AG09309 (cell line): ENCODE measurements around the gene PDLIM1.

- RRBS = no CpG with 5 or more reads among the region's 3 CpGs
Measured at GRCh38 chr10:93478882-93479142, 3.3 kb downstream of the MYOF start.

DNA sequence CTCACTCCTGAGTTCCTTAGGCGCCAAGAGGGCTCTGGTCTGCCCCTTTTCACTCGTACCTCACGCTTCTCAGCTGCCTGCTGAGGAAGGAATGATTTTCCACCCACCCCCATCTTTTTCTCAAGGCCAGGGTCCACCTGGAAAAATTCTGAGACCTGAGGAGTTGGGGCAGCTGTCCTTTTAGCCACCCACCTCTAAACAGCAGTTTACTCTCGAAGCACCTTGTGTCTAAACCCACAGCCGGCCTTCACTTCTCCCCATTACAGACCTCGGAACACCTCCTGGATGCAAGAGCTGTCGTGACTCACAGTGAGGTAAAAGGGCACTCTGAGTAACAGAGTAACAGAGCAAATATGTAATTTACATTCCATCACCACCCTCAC is 12.4 kb downstream of the FFAR4 start:
- RRBS = no CpG with 5 or more reads among the region's 7 CpGs

- RRBS = no CpG with 5 or more reads among the region's 8 CpGs
Measured at GRCh38 chr10:93702001-93702287, 448 bp downstream of the FRA10AC1 start.

DNA sequence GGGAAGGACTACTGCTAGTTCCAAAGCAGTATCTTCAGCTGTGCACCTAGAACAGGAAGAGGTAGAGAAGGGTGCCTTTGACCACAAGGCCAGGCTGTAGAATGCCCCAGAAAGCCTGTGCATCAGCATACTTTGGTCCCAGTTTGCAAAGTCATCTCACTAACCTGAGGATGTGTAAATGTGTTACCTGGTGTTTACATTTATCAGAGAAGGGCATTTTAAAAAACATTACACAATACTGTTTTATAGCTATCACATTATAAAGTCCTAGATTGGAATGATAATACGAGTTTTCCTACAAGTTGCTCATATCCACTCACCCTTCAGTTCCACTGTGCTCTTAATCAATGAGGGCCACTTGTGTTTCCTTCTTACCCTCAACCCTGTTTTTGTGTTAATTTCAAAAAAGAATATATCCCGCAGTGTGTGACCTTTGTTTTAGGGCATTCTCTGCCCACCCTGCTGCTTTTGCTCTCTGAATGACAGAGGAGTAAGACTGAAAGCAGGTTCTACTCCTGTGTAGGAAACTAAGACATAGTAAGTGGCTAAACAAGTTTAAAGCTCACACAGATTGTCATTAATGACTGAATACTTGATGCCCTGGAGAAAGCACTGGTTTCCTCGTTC is 3.5 kb downstream of the SLC35G1 start:
- RRBS = no CpG with 5 or more reads among the region's 3 CpGs

DNA sequence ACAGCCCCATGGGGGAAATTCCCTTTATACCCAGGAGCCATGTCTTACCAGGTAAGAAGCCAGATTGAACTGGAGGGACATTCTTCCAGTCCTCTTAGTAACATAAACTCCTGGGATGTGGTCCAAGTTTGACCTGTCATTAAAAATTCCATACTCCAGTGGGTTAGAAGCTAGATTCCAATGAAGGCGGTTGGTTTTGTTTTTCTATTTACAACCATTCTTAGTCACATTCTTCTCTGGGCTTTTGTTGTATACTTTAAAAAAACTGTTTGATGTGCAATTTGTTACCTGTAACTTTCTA is 1.9 kb downstream of the PLCE1 start:
- RRBS = no CpG with 5 or more reads among the region's 1 CpG

DNA sequence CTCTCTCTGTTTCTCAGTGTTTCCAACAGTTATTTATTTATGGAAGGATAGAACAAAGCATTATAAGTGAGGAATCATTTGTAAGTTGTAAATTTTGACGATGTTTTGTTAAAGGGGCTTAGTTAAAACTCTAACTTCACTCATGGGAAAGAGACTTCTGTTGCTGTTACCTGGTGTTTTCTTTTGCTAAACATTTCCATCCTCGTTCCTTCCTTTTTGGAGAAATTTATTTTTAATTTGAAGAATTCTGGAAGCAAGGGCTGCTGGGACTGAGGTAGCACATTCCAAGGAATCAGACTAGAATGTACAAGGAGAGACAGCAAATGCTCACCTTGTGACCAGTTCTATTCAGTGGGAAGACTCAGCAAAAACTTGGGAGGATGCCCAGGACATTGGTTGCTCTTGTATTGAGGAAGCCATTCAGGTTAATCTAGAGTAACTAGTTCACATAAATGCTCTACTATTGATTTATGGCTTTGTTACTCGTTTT is 11.2 kb downstream of the PLCE1 start:
- RRBS = no CpG with 5 or more reads among the region's 3 CpGs

GRCh38 chr10:95287231-95288064 is 3.4 kb downstream of the PDLIM1 start:
- RRBS = no CpG with 5 or more reads among the region's 7 CpGs

DNA sequence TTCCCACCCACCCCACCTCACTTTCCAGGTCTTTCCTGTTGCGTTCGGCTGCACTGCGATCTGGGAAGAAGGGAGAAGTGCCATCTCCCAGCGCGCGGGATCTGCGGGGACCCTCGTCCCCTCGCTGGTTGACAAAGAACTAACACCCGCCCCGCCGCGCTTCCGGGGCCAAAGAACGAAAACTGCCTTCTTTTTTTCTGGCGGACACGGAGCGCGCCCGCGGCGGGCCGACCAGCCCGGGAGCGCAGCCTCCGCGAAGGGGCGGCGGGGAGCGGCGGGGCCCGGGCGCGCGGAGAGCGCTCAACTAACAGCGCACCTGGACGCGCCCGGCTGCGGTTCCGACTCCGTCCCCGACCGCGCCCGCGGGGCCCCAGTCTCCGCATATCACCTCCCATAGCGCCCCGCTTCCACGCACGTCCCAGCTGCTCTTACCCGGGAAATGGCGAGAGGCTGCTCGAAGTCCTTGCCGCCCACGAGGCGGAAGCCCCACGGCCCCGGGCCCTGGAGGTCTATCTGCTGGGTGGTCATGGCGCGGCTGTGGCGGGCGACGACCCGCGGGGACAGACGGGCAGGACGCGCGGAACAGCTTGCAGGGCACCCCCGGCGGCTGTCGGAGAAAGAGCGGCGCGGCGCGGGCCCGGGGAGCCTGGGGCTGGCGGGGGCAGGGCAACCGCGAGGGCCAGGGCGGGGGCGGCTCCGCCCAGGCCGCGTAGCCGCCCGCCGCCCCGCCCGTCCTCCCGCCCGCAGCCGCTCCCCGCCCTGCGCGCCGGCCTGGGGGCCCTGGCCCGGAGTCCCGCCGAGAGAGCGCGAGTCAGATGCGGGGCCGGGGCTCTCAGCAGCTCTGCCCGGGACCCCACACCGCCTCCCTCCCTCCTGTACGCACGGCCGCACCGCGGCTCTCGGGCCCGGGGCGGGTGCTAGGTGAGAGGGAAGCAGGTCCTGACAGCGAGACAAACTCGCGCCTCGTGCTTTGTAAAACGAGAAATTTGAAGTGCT is at the start of gene PDLIM1:
Gene PDLIM1, minus strand, starts transcription at position 616 of the 996 bp plus-strand sequence.
- RRBS = 2% methylated on average over 71 of the region's 123 CpGs

DNA sequence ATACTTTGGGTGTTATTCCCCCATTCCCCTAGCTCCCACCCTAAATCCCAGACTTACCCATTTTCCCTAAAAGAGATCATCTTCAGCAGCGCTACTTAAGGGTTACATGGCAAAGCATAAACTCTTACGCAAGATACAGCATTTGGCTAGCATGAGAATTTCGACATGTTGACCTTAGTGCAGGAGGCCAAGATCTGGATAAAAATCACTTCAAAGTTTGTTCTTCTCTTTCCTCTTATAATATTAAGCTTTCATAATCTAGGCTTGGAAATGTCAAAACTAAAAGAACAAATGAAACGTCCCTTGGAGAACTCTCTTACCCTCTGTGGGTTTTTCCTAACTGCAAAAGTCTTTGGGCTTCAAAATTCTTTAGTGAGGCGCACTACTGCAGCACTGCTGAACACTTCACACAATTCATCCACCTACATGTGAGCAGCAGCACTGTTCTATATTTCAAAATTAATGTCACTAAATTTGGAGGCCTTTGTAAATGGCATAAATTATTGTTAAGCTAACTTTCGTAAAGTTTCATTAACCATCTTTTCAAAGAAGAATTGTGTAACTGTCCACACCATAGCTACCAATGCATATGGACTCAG is 59.6 kb upstream of the PDLIM1 start:
- RRBS = no CpG with 5 or more reads among the region's 6 CpGs

- RRBS = no CpG with 5 or more reads among the region's 6 CpGs
Measured at GRCh38 chr10:95357446-95357823, 66.6 kb upstream of the PDLIM1 start.

GRCh38 chr10:95388559-95388924 is 97.7 kb upstream of the PDLIM1 start:
- RRBS = no CpG with 5 or more reads among the region's 1 CpG

GRCh38 chr10:95443568-95444083 is 117.5 kb downstream of the SORBS1 start:
- RRBS = no CpG with 5 or more reads among the region's 3 CpGs

DNA sequence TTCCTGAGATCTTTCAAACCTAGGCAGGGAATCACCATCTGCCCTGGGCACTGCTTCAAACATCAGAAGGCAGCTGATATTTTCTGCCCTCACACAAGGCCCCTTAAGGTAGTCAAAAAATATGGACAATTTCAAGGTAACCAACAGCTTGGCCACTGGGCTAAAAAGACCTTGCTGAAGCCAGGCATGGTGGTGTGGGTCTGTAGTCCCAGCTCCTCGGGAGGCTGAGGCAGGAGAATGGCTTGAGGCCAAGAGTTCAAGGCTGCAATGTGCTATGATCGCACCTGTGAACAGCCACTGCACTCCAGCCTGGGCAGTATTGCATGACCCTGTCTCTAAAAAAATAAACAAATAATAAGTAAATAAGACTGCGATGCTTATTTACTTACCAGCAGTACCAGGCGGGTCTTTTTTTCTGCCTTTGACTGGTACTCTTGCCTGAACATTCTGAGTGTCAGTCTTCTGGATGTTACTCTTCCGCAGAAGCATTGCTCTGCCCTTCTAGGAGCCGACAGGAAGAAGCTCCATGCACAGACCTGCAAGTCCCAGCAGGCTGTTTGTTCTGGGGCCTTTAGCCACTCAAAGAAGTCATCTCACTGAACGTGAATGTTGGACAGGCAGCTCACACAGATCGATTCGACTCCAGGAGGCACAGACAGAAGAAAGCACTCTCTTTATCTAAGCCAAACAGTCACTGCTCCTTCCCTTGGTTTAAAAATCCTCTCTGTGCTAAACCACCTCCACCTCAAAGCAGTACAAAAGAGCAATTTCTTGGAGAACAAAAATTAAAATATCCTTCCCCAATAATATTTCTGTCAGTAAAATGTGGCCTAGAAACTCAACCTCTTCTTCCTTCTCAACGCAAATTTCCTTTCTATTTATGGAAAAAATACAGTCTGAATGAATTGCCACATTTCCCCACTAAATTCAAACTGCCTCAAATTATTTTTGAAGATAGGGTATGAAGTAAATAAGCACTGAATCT is 59.5 kb downstream of the SORBS1 start:
- RRBS = no CpG with 5 or more reads among the region's 10 CpGs

- RRBS = no CpG with 5 or more reads among the region's 1 CpG
Measured at GRCh38 chr10:95506197-95506615, 55.0 kb downstream of the SORBS1 start.

GRCh38 chr10:95831959-95832752 is 75.6 kb upstream of the CC2D2B start:
- RRBS = no CpG with 5 or more reads among the region's 6 CpGs

DNA sequence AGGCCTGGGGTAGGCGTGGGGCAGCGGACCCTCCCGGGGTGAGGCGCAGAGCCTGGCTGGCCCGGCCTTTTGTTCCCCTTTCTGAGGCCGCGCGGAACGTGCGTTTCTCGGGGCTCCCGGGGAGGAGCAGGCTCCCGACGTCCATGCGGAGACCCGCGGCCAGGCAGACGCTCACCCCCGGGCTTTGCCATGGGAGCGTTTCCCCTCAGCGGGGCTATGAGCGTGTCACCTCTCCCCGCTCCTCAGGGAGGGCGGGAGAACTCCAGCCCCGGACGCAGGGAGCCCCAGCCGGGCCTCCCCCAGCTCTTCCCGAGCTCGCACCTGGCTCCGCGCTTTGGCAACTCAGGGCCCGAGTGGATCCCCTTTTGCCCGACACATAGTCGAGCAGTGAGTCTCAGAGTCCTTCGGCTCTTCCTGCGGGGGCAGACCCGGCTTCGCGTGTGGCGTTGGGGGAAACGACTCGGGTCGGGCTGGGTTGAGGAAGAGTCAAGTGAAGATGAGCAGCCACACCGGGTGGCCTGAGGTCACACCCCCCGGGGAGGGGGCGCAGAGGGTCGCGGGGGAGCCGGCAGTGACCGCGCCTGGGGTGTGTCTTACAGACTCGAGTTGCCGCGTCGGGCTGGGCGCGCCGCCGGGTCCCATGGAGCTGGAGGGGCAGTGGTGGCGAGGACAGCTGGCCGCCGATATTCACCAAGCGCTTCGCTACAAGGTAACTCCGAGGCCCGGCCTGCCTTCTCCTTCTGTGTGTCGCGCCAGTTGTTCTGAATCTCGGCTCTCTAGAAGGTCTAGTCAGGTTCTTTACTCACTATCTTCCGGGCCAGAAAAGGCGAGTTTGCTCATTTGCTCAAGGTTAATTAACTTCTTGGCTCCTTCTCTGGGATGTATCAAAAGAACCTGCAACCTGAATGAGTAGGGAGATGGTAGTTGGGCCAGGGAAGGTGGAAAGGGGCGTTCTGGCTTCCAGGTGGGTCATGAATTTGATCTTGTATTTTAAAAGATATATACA is 674 bp downstream of the CCNJ start:
- RRBS = 2% methylated on average over 42 of the region's 72 CpGs

DNA sequence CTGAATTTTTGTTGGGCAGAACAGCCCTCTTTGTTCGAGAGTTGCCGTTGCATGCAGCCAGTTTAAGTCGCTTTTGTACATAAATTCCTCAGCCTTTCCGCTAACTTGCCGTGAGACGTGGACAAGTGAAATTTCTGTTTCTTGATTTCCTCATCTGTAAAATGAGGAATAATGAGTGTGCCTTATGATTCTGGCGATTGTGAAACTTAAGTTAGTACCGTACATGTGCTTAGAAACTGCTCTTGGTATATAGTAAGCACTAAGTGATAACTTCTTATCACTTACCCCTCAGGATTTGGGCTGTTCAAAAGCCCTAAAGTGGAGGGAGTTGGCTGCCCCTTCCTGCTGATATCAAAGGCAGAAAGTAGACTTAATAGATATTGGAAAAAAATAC is 1.4 kb downstream of the CCNJ start:
- RRBS = no CpG with 5 or more reads among the region's 8 CpGs

- RRBS = 3% methylated on average over 16 of the region's 56 CpGs
Measured at GRCh38 chr10:96089553-96090783, 40.1 kb upstream of the ZNF518A start.

- RRBS = no CpG with 5 or more reads among the region's 6 CpGs
Measured at GRCh38 chr10:96266126-96266889, 5.1 kb downstream of the BLNK start.

- RRBS = no CpG with 5 or more reads among the region's 2 CpGs
Measured at GRCh38 chr10:96269259-96269767, 2.1 kb downstream of the BLNK start.